ENCODE data around the gene MTURN.

DNA sequence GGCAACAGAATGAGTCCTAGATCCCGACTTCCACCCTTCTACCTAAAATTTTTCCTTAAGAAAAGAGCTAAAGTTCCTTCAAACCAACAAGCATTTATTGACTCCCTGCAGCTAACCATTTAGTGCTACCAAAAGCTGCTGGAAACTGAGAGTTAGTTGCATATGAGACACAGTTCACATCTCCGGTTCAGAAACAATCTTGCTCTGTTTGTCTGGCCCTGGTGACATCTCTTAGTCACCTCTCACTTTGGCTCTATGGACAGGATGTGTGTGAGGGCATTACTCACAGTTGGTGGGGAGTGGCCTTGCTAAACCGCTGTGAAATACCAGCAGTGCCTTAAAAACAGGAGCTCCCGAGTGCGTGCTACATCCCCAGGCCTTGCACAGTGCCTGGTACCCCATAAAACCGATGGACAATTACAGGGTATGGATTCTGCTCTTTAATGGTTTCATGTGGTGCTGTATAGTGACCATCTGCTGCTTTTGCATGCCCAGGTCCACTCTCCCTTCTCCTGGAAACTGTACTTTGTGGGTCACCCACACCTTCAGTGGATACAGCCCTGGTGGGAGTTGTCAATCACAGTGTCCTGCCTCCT is 77.2 kb upstream of the TRIL start:
- RRBS, result no CpG with 5 or more reads among the region's 6 CpGs

GRCh38 chr7:29091096-29091571 is 55.2 kb downstream of the CPVL start:
- RRBS, result no CpG with 5 or more reads among the region's 9 CpGs

- RRBS, result no CpG with 5 or more reads among the region's 8 CpGs
Measured at GRCh38 chr7:29192815-29193185, 1.8 kb upstream of the CHN2 start.

DNA sequence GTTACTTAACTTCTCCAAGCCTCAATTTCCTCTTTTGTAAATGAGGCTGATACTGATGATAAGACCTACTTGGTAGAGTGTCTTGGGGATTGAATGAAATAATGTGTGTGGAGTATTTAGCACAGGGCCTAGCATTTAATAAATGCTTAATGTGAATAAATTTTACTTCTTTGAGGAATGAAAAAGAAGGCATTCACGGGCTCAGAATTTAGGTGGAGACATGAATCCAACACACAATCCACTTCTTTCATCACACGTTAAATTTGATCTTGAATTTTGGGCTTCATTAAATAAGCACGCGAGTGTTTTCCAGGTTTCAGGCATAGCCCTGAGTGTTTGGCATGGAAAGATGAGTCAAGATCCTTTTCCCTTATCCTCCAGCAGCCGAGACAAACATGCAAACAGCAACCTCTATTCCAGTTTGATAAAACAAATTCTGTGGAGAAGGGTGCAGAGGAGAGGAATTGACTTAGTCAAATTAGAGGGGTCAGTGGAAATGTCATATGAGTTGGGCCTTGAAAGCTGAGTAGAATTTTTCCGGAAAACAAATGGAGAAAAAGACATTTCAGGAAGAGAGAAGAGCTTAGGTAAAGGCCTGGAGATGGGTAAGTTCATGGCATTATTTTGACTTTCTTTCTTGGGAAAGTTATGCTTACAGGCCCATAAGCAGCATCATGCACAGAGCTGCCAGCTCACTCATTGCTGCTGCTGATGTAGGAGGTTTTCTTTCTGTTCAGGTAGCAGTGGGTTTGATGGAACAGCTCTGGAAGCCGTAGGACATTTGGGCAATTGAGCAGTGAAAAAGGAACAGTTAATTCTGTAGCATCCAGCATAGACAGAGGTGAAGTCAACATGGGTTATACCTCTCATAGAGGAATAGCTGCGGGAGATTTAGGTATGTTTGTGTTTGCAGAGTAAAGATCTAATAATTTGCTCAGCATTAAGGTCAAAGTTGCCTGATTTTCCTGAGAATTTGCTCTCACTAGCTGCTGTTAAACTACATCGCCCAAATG is 3.1 kb downstream of the CHN2 start:
- RRBS, result no CpG with 5 or more reads among the region's 9 CpGs

DNA sequence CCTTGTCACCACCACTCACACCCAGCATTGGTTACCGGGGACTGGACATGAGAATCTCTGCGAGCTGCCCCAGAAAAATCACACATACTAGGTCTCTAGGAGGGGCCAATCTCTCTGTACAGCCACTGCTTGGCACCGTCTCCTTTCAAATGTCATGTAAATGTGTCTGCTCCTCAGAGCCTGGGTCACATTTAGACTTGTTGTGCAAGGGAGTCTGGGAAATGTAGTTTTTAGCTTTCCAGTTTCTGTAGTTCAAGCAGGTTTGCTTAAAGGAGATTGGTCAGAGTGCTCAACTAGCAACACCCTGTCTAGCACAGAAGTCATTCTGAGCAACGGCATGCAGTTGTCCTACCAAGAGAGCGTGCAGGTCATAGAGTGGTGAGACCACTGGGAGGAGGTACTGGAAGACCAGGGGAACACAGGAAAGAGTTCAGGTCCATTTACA is 60.1 kb downstream of the CHN2 start:
- RRBS, result no CpG with 5 or more reads among the region's 5 CpGs

- RRBS, result no CpG with 5 or more reads among the region's 8 CpGs
Measured at GRCh38 chr7:29274018-29274592, 79.5 kb downstream of the CHN2 start.

GRCh38 chr7:29304632-29305404 is 110.2 kb downstream of the CHN2 start:
- RRBS, result no CpG with 5 or more reads among the region's 11 CpGs

DNA sequence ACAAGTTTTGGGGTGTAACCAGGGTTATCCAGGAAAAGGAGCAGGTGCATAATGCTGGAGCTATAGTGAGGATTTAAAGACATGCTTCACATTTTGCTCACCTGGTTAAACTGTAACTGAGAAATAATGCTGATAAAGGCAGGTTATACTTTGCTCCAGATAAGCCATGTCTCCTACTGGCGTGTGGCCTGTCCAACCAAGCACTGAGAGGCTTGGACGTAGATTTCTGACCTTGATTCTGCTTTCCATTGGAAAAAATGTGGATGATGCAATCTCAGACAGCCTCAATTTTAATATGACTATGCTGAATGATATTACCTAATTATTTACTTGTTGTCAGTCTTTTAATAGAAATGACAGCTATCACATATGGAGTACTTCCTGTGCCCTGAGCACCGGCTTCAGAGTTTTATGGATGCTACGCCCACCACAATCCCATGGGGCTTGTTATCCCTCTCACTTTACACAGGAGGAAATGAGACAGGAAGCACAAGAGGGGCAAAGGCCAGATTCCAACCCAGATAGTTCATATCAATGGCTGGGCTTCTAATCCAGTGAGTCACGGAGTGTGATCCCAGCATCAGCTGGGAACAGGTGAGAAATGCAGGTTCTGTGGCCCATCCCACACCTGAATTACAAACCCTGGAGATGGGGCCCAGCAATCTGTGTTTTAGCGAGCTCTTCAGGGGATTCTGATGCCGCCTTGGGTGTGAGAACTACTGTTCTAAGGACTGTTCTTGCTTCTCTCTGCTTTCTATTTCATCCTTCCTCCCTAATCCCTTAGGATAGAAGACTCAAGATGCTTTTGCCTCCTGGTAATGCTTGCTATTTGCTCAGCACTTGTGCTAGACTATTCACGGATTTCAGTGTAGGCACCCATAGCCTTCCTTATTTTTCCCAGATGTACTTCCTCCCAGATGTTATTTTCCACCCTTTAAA is 181.6 kb downstream of the CHN2 start:
- RRBS, result no CpG with 5 or more reads among the region's 8 CpGs

DNA sequence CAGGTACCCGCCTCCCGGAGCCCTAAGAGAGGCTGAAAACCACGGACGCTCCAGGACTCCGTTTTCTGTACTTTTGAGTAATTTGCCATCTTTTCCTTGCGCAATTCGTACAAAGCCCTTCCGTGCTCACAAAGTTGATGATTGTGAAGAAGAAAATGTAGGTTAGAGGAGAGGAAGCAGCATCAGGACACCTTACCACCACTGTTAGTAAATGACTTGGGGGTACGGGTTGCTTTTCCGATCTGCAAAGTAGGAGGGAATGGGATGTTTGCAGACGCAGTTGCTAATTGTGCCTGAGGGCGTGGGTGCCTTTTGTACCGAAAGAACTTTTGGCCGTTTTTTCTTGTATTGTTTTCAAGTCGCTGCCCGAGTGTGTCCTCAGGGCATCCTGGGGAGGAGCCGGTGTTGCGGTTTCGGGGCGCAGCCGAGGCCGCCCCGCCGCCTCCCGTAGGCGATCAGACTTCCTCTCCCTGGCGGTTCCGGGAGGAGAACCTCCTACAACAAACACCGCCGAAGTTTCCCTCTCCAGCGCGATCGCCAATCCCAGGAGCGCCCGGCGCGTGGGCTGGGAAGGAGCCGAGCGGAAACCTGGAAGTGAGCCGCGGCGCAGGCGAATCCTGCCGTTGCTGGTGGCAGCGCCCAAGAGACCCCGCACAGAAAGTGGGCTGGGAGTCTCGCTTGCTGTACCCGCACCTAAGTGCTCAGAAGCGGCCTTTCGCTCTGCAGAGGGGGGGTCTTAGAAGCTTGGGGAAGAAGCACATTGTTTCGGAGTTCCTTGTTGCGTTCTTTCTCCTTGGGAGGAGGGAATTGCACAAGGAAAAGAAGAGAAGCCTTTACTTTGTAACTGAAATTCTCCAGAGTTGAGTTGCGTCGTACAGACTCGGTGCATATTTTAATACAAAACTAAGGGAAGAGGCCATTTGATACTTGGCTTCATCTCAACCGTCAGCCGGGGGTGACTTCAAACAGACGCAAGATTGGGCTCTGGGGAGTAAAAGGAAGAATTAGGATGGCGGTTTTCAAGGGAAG is 1.1 kb downstream of the PRR15 start:
- RRBS, result 1% methylated on average over 19 of the region's 59 CpGs

DNA sequence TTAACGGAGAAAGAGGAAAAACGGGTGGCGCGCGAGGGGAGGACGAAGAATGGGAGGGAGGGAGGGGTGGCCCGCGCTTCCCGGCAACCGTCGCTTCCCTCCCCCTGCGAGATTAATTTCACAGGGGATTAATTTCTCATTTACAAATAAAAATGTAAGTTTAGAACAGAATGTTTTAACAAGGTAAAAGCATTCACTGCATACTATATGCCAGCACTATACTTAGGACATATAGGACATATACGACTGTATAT is 120.7 kb upstream of the WIPF3 start:
- RRBS, result no CpG with 5 or more reads among the region's 13 CpGs

- RRBS, result 5% methylated on average over 9 of the region's 29 CpGs
Measured at GRCh38 chr7:29807317-29808171, 1.2 kb downstream of the WIPF3 start.

- RRBS, result no CpG with 5 or more reads among the region's 10 CpGs
Measured at GRCh38 chr7:29915367-29916149, 74.0 kb downstream of the SCRN1 start.

GRCh38 chr7:29922840-29923687 is 66.5 kb downstream of the SCRN1 start:
- RRBS, result no CpG with 5 or more reads among the region's 8 CpGs

DNA sequence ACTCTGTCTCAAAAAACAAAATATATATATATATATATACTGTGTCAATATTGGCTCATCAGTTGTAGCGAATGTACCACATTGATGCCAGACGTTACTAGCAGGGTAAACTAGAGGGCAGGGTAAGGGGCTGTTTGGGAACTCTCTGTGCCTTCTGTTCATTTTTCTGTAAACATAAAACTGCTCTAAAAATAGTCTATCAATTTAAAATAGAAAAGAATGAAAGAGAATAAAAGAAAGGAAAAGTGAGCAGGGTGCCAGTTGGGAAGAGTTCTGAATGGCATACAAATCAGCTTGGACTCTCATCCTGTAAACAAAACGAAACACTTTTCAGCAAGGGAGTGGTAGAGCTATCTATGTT is 24.7 kb downstream of the SCRN1 start:
- RRBS, result no CpG with 5 or more reads among the region's 3 CpGs

- RRBS, result no CpG with 5 or more reads among the region's 10 CpGs
Measured at GRCh38 chr7:29987758-29988353, 1.7 kb downstream of the SCRN1 start.

DNA sequence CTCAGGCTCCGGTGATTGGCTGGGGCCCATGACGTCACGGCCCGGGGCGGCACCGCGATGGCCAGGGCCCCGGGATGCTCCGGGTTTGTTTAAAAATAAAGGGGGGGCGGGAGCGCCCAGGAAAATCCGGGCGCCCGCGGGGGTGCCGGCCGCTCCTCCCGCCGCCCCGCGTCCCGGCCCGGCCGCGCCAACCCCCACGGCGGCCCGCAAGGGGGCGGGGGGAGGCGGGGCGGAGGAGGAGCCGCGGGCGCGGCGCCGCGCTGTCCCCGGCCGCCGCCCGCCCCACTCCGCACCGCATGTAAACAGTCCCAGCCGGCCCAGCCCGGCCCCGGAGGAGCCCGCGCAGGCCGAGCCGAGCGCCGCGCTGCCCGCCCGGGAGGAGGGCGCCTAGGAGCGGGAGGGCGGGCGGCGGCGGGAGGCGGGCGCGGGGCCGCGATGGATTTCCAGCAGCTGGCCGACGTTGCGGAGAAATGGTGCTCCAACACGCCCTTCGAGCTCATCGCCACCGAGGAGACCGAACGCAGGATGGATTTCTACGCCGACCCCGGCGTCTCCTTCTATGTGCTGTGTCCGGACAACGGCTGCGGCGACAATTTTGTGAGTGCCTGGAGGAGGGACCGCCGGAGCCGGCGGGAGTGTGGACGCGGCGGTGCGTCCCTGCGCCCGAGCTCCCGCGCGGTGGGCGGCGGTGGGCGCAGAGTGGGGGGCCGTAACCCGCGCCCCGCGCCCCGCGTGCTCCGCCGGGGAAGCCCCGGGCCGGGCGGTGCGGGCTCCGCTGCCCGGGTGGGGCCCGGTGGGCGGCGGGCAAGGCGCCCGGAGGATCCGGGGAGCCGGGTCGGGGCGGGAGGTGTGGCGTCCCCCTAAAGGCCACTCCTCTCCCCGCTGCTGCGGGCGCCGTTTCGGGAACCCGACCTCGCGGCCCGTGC is at the start of gene MTURN:
TSS of gene MTURN (plus strand) at position 285 of the 926 bp plus-strand sequence.
- RRBS, result 2% methylated on average over 30 of the region's 134 CpGs

GRCh38 chr7:30250426-30250783 is 34.0 kb upstream of the ZNRF2 start:
- RRBS, result no CpG with 5 or more reads among the region's 2 CpGs

GRCh38 chr7:30321842-30322928 is 37.8 kb downstream of the ZNRF2 start:
- RRBS, result no CpG with 5 or more reads among the region's 7 CpGs

GRCh38 chr7:30322929-30323903 is 38.8 kb downstream of the ZNRF2 start:
- RRBS, result no CpG with 5 or more reads among the region's 5 CpGs

All from amniotic epithelial cell (primary cell).